Neuron (in vitro differentiated cells): ENCODE measurements around the gene HMG20A.

DNA sequence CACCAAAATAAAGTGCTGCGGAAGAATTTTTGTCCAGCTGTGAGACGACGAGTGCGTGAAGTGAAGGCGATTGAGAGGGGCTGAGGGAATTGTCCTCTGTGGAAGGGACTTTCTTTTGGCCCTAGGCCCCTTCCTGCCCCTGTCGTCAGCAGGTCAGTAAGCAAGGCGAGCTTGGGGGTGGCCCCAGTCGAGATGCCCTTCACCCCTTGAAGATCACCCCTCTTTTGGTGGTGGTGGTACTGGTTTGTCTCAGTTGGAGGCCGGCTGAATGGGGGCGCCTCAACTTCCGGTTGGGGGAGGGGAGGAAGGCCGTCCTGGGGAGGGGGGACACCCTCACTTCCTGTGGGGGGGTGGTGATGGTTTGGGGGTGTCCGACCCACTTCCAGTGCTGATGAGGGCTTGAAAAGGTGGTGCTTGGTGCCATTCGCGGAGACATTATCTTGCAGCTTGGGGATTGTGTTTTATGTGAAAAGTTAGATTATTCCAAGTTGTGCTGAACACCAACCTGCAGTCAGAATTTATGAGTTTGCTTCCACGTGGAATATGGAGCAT is at the start of gene HMG20A:
TSS of gene HMG20A (plus strand) at position 36 of the 552 bp plus-strand sequence.
- PRO-cap = bidirectional peak, plus-strand start at position 36 of the sequence, minus-strand start at position 62 of the sequence; bidirectional peak, plus-strand start at position 336 of the sequence, minus-strand start at position 270 of the sequence

GRCh38 chr15:77426356-77426933 is 5.8 kb downstream of the HMG20A start:
- PRO-cap = no peak

DNA sequence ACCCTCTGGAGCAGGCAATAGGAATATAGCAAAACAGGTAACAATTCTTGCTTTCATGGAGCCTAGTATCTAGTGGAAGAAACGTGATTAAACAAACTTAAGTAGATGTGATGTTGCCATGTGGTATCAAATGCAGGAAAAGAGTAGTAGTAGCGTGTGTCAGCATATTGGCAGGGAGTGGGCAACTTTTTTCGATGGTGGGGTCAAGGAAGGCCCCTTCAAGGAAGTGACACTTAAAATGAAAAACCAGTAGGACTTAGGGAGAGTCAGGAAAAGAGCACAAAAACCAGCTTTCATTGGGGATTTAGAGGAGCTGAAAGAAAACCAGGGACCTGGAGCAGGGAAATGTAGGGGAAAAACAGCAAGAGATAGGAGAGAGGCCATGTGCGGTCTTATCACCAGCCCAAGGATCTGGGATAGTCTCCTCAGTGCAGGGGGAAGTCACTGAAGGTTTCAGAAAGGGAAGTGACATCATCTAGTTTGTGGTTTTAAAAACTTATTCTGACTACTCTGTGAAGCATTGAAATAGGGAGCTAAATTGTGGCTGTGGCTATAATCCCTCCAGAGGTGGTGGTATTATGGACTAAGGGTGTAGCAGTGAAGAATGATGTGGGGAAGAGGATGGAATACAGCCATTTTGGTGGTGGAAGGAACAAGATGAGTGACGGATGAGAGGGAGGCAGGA is 72.5 kb downstream of the HMG20A start:
- PRO-cap = no peak

GRCh38 chr15:77546017-77546465 is 86.7 kb downstream of the LINGO1 start:
- PRO-cap = no peak

GRCh38 chr15:77568781-77569227 is 63.9 kb downstream of the LINGO1 start:
- PRO-cap = no peak

DNA sequence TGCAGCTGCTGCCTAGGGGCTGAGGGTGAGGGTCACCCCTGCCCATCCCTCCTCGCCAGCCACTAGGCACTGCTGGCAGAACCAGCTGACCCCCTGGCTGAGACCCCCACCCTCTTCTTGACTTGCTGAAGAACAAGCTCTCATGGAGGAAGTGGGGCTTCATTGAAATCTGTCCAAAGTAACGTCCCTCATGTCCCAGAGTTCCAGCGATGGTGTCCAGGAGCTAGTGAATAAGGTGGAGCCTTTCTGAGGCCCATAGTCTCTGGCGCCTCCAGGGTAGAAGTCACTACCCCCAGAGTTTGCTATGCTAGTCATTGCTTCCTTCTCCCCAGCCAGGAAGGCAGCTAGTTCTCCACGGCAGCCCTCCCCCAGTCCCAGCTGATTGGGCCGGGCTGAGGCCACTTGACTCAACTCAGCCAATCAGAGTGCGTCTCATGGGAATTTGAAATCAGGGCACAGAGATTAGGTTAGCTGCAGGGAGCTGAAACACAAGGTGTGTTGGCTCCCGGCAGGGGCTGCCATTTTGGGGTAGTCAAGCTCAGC is 33.0 kb downstream of the LINGO1 start:
- PRO-cap = no peak

DNA sequence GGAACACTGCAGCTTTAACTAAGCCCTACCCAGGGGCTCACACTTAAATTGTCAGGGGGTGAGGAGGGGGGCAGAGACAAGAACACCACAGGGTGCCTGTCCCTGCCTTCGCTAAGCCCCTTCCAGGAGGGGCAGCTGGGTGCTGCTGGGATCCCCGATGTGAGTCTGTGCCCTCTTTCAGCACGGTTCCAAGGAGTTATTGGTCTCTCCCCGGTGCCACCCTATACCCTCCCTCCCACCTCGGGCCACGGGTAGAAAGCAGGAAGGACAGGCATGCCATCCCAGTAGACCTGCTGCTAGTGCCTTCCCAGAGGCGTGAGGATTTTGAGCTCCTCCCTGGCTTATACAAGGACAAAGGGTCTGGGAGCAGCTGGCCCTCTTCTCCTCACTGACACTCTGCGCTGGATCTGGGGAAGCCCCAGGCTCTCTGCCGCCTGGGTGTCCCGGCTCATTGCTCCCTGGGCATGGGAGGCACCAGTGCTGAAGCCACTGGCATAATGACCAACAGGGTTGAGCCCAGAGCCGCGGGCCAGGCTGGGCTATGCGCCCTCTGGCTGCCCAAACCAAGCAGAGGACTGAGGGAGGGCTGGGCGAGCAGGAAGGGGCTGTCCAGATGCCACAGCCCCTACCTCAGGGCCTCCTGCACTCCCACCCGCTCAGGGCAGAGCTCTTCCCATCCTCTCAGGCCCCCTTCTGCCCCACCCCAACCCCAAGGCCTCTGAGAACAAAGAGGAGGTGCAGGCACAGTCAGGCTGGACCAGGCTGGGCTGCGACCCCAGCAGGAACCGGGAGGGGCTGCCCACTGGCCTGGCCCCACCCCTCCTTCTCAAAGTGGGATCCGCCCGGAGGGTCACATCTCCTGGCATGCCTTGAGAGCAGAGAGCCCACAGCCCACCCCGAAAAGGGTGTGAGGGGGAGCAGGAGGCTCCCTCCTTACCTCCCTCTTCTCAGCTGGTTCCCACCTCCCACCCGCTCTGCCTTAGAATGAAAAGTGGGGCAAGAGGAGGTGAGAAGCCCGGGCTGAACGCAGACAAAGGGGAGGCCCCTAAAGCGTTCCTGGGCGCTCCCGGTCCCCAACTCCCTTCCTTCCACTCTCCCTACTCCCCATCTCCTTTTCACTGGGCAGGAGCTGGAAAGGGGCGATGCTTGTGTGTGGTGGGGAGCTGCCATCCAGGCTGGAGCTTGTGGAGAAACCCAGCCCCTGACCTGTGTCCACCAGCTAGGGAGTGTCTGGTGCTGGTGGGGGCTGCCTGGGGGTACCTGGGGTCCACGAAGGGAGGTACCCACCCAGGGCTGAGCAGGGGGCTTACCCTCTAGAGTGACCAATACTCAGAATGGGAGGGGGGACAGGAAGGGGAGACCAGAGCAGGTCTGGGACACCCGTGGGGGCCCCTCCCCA is 1.5 kb downstream of the LINGO1 start:
- PRO-cap = bidirectional peak, plus-strand start at position 388 of the sequence, minus-strand start at position 577 of the sequence; bidirectional peak, plus-strand start at position 744 of the sequence, minus-strand start at position 695 of the sequence; bidirectional peak, plus-strand start at position 1,169 of the sequence, minus-strand start at position 1,232 of the sequence

DNA sequence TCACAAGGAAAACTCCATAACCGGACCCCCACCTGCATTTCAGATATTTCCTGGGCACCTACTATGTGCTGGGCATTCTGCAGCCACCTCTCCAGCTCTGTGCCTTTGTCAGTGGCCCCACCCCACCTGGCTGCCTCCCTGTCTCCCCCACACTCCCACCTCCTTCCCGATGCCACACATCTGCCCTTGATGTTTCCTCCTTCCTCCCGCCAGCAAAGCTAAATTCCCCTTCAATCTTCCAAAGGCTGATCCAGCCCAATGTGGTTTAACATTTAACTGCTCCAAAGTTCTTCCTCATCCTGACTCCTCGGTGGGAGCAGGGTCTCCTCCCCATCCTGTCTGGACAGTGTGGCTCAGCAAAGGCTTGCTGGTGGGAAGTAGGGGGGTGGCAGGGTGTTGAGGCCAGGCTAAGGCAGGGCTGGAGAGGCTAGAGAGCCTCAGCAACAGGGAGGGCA is 123.0 kb upstream of the LINGO1 start:
- PRO-cap = no peak

GRCh38 chr15:77993909-77994553 is 83.5 kb downstream of the TBC1D2B start:
- PRO-cap = no peak

- PRO-cap = no peak
Measured at GRCh38 chr15:78054950-78055305, 22.6 kb downstream of the TBC1D2B start.

DNA sequence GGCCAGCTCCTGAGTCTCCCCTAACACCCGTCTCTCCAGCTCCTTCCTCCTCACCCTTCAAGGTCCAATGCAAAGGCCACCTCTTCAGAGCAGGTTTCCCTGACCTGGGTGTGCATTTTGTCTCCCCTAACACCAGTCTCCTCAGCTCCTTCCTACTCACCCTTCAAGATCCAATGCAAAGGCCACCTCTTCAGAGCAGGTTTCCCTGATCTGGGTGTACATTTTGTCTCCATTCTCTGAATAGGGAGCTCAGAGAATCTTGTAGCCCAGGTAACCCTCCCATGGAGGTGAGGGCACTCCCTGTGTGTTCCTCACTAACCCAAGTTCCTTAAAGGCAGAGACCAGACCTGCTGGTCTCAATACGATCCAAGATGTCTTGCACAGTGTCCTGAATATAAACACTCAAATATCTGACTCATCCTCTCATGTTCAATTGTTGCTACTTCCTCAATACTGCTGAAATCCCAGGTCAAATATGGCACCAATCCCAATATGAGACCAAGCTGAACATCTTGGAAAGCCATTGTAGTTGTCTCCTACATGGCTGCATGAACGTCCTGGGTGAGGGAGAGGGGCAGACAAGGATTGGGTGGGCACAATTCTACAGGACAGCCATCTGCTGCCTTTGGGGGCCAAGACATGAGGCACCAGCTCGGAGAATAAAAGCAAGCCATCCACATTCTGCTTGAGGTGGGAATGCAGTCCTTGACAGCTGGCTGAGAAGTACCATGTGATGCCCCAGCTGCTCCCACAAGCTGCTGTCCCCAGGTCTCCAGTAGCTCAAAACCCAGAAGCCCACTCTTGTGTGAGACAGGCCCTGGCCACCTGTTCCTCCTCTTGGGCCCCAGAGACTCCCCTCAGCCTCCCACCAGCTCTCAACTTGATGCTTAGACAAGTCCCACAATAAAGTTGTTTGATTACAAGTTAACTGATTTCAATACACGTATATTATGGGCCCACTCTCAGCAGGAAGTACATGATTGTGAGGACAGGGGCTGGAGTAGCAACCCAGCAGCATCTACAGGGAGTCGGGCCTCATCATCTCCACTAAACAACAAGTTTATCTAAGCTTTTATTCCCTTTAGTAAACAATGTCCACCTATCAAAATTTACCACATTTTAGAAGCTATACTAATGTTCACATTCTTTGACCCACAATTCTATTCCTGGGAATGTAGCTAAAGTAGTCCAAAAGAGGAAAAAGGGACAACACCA is 18.2 kb downstream of the TBC1D2B start:
- PRO-cap = no peak

- PRO-cap = no peak
Measured at GRCh38 chr15:78061848-78062474, 15.6 kb downstream of the TBC1D2B start.

- PRO-cap = no peak
Measured at GRCh38 chr15:78103668-78104281, 11.4 kb downstream of the SH2D7 start.

DNA sequence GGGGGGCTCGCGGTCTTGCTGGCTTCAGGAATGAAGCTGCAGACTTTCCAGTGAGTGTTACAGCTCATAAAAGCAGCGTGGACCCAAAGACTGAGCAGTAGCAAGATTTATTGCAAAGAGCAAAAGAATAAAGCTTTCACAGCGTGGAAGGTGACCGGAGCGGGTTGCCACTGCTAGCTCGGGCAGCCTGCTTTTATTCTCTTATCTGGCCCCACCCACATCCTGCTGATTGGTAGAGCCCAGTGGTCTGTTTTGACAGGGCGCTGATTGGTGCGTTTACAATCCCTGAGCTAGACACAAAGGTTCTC is 11.1 kb upstream of the ACSBG1 start:
- PRO-cap = no peak

DNA sequence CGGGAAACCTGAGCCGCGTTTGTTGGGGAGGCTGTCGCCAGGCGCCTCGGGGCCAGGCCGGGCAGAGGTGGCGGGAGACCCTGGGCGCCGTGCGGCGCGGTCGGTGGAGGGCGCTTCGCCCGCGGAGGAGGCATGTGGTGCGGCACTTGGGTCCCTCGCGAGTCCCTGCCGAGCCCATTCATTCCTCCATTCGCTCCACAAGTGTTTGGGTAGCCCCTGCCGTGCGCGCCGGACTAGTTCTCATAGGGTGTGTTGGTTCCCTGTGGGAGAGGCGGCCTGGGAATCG is 551 bp downstream of the DNAJA4 start:
- PRO-cap = unidirectional peak, minus-strand start at position 105 of the sequence

- PRO-cap = no peak
Measured at GRCh38 chr15:78268551-78269308, 4.4 kb downstream of the DNAJA4 start.

- PRO-cap = no peak
Measured at GRCh38 chr15:78306375-78306948, 7.1 kb upstream of the SKIC8 start.

- PRO-cap = bidirectional peak, plus-strand start at chr15:78341534, minus-strand start at chr15:78341245
Measured at GRCh38 chr15:78340795-78341785, 937 bp downstream of the CRABP1 start.

DNA sequence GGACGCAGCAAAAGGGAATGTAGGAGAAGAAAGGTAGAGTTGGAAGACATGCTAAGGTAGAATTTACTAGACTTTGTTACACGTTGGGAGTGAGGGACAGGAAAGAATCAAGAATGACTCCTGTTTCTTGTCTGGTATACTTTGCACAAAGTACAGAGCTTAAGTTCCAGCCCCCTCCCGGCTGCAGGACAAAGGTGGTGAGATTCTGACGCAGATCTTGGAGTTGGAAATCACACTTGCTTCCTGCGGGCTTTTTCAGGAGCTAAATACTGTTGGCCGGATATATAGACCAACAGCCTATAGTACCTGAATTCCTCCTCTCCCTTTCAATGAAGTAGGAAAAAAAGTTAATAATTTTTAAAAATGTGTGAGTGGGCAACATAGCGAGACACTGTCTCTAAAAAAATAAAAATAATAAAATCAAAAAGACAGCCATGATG is 979 bp downstream of the HYKK start:
- PRO-cap = no peak

GRCh38 chr15:78548422-78549273 is 8.4 kb downstream of the PSMA4 start:
- PRO-cap = no peak